Left ventricle myocardium (tissue), 1 donor: ENCODE measurements around the genes SCN2A and CSRNP3.

GRCh38 chr2:164994957-164995211, 39.6 kb upstream of the SLC38A11 start:
- PRO-cap: no peak

- PRO-cap: no peak
Measured at GRCh38 chr2:165239238-165239737, at the start of gene SCN2A. Gene SCN2A, plus strand, starts transcription at chr2:165239414.

DNA sequence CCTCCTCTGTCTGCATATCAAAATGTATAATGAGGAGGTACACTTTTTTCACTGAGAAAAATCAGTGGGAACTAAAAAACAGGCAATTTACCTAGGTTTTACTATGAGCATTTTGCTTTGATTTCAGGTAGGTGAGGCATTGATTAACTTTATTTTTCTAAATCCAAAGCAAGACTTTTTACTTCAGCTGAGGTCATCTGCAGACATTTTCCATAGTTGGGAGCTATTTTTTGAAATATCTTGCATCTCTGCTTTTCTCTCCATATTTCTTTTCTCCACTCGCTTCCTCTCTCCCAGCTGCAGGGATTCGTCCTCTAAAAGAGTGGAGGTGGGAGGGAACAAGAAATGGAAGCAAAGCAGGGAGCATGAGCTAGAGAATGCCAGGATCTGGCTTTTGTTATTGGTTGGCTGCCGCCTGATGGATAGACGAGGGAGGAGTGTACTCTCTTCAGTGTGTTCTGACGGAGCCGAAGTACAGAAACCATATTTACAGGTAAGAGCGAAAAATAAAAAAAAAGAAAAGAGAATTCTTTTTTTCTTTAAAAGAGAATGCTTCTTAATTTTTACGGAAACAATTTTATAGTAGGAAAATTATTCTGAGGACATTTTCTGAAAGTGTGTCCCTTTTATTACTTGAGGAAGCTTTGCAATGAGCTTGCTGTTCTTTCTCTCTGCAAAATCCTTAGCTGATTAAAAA, at the start of gene CSRNP3:
Gene CSRNP3, plus strand, starts transcription at position 451 of the 697 bp plus-strand sequence.
- PRO-cap: bidirectional peak, plus-strand start at position 451 of the sequence, minus-strand start at position 292 of the sequence

GRCh38 chr2:165886373-165886815, 67.2 kb downstream of the TTC21B start:
- PRO-cap: no peak

GRCh38 chr2:166485972-166486256, 8.1 kb downstream of the SCN7A start:
- PRO-cap: unidirectional peak, plus-strand start at chr2:166486134

DNA sequence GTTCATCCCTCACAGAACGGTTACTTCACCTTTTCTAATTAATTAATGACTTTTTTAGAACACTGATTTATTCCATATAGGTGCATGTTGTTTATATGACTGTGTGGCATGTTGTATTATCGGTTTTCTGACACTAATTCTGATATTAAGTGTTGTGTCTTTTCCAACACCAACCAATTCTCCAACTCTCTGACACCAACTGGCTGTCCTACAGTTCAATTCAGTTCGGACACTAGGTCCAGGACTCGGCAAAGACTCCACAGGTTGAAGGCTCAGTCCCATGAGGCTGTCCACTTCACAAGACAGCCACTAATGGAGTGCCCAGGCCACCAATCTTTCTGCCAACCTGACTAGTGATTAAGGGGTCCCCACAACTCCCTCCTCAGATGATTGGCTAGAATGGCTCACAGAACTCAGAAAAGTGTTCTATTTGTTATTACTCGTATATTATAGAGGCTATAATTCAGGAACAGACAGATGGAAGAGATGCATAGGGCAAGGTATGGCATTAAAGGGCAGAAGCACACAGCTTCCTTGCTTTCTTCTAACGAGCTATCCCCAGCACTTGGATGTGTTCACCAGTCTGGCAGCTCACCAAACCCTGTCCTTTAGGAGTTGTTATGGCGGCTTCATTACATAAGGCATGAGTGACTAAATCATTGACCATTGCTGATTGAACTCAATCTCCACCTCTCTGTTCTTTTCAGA, 103.1 kb upstream of the B3GALT1 start:
- PRO-cap: unidirectional peak, minus-strand start at position 571 of the sequence

GRCh38 chr2:167335378-167335996, 42.7 kb downstream of the B3GALT1 start:
- PRO-cap: no peak

DNA sequence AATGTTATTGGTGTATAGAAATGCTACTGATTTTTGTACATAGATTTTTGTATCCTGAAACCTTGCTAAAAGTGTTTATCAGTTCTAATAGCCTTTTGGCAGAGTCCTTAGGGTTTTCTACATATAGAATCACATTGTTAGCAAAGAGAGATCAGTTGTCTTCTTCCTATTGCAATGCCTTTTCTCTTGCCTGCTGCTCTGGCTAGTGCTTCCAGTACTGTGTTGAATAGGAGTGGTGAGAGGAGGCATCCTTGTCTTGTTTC, 82.8 kb downstream of the B3GALT1 start:
- PRO-cap: no peak

DNA sequence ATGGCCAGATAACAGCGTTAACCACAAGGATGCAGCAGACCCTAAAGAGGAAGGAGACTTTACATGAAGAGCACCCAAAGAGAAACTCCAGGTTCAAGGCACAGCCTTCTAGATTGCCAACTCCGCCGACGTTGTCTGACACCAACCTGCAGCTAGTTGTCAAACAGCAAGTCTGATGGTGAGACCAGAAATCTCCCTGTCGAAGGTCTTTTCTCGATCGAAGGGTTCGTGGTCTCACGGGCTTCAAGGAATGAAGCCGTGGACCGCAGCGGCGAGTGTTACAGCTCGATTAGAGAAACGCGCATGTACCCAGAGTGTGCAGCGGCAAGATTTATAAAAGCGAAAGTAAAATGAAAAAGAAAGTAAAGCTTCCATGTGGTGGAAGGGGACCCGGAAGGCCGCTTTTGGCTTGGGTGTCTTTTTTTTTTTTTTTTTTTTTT, 251.8 kb downstream of the B3GALT1 start:
- PRO-cap: no peak

GRCh38 chr2:167765009-167765438, 472.2 kb downstream of the B3GALT1 start:
- PRO-cap: no peak

DNA sequence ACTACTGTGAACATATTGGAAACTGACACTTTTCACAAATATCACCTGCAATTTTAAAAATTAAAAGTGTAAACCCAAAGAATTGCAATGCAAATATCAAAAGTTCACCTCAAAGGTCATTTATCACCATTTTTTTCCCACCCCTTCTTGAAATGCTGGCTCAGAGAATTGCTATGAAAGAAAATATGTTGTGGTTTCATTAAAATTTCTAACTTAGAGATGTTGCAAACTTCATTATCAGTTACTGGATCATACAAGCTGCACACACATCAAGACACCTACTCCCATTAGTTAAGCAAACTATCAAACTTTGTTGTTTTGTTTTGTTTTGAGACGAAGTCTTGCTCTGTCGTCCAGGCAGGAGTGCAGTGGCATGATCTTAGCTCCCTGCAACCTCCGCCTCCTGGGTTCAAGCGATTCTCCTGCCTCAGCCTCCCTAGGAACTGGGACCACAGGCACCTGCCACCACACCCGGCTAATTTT, 37.1 kb downstream of the STK39 start:
- PRO-cap: no peak

DNA sequence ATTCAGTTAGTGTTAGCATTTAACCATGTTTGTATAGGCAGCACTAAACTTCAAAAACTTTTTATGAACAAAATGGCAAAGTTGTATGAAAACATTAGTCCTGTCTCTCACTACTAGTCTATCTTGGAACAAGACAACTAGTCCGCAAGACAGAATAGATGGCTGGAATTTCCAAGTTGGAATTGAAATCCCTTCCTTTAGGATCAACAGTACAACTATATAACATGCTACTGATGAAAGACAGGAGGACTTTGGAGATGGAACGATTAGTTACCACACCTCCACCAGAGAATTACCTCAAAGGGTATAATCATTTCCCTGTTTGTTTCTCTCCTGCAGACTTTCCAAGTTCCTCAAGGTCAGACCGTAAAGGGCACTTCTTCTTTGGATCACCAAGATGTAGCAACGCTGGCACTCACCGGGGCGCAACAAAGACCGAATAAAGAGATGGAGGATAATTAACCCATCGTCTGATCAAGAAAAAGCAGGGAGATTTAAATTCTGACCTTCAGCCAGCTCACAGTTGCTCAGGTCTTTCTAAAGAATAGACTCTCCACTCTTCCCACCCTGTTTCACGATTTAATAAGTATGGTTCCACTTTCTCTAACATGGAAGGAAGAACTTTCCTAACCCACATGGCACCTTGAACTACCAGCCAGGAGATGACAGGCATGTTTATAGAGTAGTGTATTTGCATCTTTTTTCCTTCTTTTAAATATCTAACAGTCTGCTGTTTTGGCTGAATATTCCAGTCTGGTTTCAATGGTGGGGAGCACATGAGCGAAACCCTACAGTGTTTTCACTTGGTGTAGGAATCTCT, 25.8 kb downstream of the STK39 start:
- PRO-cap: no peak

DNA sequence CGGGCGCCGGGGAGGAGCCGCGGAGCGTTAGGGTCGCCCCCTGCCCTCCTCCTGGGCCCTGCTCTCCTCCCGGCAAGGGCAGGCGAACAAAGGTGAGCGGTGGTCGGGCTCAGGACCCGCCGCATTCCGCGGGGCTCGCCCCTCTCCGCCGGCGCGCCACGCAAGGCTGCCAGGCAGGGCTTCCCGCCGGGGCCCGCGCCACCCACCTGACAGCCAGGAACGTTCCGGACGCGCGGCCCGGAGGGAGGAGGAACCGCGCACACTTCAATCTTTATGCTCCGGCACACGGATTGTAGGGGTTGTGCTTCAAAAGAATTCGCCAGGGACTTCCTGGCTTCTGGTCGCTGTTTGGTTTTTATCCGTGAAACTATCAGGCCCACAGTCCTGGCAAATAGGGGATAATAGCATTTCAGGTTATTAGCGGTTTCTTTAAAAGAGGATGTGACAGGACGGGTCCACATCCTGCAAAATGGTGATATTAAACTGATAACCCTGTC, 801 bp downstream of the CERS6 start:
- PRO-cap: no peak

- PRO-cap: no peak
Measured at GRCh38 chr2:168493180-168493728, 37.2 kb downstream of the CERS6 start.

DNA sequence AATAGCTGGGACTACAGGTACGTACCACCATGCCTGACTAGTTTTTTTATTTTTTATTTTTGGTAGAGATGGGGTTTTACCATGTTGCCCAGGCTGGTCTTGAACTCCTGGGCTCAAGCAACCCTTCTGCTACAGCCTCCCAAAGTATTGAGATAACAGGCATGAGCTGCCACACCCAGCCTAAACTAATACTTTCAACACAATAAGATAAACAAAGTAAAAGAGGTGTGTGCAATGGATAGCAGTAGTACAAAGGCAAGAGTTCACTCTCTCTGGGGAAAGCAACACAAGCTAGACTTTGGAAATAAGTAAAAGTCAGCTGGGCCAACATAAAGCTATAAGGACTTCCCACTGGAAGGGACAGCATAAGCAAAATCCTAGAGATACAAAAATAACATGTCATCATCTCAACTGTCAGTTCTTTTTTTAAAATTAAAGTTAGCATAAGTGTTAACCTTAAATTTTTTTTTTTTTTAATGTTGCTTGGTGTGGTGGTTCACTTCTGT, 5.2 kb upstream of the NOSTRIN start:
- PRO-cap: no peak

DNA sequence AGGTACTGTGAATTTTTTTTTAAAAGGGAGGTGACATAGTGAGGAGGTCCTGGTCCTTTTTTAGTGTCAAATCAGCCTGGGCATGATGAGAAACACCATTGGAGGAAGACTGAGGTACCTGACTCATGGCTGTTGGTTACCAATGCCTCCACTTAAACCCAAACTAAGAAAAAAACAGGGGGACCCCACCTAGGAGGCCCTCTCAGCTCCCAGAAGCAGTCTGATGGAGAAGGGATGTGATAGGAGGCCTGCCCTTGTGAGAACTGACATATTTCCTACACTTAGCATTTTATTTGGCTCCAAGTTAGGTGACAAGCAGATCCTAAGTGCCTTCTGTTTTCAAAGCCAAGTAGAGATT, 38.5 kb downstream of the DHRS9 start:
- PRO-cap: no peak

- PRO-cap: no peak
Measured at GRCh38 chr2:169528899-169530130, 19.8 kb downstream of the KLHL41 start.

DNA sequence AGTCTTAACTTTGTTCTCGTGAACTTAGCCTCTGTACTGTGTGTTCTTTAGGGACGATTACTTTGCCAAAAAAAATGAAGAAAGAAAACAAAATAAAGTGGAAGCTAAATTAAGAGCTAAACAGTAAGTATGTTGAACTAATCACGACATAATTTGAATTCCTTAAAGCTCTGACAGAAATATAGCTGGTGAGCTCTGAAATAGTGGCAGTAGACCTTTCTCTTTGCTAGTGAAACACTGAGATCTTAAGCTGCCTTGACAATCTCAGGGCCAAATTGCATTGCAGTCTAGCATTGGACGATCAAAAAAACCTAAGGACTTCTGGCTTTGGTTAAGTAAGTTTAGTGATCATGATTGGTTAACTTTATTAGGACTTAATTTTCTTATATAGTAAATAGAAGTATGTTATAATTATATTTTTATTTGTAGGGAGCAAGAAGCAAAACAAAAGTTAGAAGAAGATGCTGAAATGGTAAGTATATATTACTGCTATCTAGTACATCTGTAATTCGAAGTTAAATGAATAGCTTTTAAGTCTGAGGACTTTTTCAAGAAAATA, 9.8 kb downstream of the SSB start:
- PRO-cap: no peak

GRCh38 chr2:169920566-169921450, 93.6 kb downstream of the UBR3 start:
- PRO-cap: no peak

- PRO-cap: no peak
Measured at GRCh38 chr2:170024613-170025507, 153.1 kb upstream of the MYO3B start.